Neural crest cell (in vitro differentiated cells): ENCODE measurements around the genes ZER1 and SPOUT1.

- PRO-cap = no peak
Observed at GRCh38 chr9:128190033-128190504, 1.3 kb downstream of the CIZ1 start.

GRCh38 chr9:128254897-128255653 is 20.7 kb downstream of the GOLGA2 start:
- PRO-cap = no peak

DNA sequence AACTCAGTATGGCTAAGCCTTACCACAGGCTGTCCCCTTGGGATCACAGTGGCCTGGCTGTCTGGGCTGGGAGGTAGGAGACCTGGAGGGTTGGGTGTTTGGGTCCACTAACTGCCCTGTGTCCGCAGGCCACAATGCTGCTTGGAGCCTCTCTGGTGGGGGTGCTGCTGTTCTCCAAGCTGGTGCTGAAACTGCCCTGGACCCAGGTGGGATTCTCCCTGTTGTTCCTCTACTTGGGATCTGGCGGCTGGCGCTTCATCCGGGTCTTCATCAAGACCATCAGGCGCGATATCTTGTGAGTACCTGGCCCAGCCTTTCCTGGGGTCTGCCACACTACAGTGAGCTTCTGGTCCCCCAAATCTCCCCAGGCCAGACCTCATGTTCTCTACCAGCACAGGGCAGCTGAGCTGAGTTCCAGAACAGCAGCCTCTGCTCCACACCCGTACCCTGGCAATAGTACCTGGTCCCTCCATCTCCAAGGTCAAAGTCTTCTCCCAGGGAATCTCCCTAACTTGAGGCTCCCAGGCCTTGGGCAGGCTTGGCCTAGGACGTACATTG is 2.8 kb downstream of the SLC27A4 start:
- PRO-cap = no peak

DNA sequence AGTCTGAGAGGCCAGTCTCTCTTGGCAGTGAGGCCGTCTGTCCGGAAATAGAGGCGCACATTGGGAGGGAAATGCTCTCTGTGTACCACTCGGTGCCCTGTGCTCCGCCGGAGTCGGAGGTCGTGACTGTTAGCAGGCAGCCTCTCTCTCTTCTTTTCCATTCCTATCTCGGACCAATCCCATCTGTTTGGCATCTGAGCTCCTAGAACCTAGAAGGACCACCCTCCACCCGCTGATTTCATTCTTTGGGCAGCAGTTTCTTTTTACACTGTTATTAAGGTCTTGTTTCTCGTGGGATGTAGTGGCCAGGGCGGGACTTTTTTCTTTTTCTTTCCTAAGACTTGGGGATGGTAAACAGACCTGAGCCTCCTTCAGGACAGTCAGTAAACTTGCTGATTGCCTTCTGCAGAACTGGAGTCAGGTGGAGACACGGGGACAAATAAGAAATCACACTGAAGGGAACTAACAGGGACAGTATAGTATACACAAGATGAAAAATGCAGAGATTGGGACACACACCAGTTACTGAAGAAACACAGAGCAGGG is 456 bp downstream of the URM1 start:
- PRO-cap = bidirectional peak, plus-strand start at position 88 of the sequence, minus-strand start at position 48 of the sequence

GRCh38 chr9:128472765-128473443 is 17.1 kb downstream of the ODF2 start:
- PRO-cap = no peak

DNA sequence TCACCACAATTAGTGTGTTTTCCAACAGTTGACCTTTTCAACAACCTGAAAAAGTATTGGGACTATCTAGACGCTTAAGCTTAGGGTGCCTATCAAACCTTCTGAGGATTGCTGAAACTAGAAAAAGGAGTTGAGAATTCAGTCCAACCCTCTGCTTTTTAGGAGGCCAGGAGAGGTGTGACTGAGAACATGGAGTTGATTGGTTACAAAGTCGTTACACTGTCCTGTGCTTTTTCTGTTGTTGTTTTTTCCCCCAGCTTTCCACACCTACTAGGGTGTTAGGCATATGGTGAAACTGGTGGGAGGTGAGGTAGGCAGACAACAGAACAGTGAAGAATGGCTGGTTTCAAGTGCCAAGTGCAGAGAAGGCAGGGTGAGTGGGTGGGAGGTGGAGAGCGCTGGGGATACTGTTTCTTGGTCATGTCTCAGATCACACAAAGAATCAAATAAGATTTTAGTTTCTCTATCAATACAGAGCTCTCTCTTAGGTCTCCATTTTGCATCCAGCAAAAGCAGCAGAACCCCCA is 2.2 kb upstream of the SPTAN1 start:
- PRO-cap = no peak

GRCh38 chr9:128566636-128567171 is 14.3 kb downstream of the SPTAN1 start:
- PRO-cap = no peak

GRCh38 chr9:128575085-128575726 is 22.8 kb downstream of the SPTAN1 start:
- PRO-cap = no peak

DNA sequence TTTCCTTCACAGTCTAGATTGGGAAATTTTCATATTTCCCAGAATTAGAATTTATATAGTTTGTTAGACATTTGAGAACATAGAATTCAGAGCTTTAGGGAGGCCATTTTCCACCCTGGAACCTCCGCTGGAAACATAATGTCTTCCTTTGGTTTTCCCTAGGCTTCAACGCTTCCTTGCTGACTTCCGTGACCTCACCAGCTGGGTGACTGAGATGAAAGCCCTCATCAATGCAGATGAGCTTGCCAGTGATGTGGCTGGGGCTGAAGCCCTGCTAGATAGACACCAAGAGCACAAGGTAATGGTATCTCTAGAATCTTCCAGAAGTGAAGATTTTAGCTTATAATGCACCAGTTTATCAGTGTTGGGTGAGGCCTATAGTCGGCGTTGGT is 25.6 kb downstream of the SPTAN1 start:
- PRO-cap = no peak

- PRO-cap = no peak
Observed at GRCh38 chr9:128633605-128633988, 23.1 kb downstream of the DYNC2I2 start.

DNA sequence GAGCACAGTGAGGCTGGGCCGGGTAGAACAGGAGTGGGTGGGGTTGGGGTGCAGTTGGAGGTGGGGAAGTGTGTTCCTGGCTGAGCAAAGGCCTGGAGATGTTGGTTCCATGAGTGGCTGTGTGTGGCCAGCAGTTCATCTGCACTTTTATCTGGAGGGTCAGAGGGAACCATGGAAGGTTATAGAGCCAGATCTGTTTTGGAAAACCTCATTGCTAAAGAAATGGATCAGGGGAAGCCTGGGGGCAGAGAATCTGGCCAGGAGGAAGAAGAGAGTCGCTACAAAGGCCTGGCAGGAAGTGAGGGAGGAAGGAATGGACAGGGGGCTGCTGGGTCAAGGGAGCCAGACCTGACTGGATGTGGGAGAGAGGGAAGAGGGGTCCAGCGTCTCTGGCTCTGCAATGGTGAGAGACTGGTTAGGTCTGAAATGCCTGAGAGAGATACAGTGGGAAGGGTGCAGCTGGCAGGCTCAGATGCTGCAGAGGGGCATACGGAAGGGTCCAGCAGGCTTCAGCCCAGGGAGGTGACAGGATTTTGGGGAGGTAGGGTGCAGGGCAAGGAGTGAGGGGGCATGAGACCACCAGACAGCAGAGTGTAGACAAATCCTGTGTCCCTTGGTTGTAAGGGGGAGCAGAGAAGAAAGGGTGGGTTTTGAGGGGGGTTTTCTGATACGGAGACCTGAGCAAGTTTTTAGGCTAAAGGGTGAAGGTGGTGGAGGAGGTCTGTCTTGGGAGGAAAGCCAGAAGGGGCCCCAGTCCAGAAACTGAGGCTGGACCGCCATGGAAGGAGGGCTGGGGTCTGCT is 1.1 kb downstream of the ZDHHC12 start:
- PRO-cap = no peak

GRCh38 chr9:128762100-128762527 is 9.6 kb downstream of the ZER1 start:
- PRO-cap = no peak

- PRO-cap = bidirectional peak, plus-strand start at chr9:128772014, minus-strand start at chr9:128771930
Observed at GRCh38 chr9:128771783-128772182, at the start of gene ZER1. ZER1 (minus strand) TSS chr9:128771927.

GRCh38 chr9:128821812-128822912 is 3.9 kb downstream of the ENDOG start:
- PRO-cap = no peak

- PRO-cap = bidirectional peak, plus-strand start at chr9:128829929, minus-strand start at chr9:128829787
Observed at GRCh38 chr9:128829673-128830479, at the start of gene SPOUT1. SPOUT1 (minus strand) TSS chr9:128829794.

DNA sequence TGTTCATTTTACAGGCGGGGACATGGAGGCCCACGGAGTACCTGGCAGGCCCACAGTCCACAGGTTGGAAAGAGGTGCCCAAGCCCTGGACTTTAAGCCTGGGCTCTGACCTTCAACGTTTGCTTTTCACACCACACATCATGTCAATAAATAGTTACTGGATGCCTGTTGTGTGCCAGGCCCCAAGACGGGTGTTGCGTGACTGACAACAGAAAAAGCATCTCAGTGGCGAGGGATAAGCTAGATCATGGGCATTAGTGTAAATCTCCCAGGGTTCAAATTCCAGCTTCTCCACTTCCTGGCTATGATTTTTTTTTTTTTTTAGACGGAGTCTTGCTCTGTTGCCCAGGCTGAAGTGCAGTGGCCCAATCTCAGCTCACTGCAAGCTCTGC is 1.6 kb downstream of the KYAT1 start:
- PRO-cap = no peak

DNA sequence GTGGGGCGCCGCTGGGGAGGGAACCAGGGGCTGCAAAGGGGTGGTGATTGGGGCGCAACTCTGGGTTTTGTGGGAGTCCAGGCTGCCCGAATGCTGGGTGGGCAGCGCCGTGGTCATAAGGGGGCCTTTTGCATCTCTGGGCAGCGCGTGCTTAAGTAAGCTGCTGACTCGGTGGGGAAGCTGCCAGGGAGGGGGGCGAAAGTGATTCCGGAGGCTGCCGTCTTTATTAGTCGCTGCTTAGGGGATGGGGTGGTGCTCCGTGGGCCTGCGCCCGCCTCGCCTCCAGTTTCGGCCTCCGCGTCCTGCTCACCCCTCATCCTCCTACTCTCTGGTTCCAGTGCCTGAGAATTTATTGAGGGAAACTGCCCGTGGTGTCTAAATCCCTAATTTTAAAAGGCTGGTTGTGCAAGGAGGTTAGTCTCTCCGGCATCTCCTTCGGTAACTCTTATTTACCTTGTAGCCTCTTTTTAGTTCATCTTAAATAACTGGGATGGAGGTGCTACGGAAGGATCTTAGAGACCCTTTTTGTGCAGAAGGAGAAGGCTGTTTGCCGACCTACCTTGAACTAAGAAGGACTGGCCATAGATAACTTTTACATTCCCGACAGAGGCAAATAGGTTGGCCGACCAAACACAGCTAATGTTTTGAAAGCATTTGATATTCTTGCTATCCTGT is 721 bp downstream of the PTPA start:
- PRO-cap = unidirectional peak, minus-strand start at position 330 of the sequence; unidirectional peak, minus-strand start at position 563 of the sequence

- PRO-cap = bidirectional peak, plus-strand start at chr9:129140158, minus-strand start at chr9:129139929
Observed at GRCh38 chr9:129139749-129140478, 28.7 kb downstream of the PTPA start.

- PRO-cap = no peak
Observed at GRCh38 chr9:129147332-129147760, 30.7 kb downstream of the IER5L start.

DNA sequence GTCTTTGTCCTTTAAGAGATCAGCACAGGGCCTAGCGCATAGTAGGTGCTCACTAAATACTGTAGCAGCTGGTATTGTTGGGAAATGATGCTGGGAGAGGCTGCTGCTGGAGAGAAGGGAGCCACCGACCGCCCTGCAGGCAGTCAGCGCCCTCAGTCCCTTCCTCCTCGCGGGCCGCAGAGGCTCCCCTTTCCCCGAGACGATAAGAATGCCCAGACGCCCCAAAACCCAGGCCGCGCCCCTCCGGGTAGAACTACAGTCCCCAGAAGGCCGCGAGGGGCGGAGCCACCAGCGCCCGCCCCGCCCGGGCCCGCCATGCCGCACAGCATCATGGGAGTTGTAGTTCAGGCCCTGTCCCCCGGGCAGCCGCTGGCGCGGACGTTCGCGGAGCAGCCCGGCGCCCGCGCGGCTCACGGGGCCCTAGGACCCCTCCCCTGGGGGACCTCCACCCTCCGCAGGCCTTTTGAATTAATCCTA is 24.6 kb upstream of the IER5L start:
- PRO-cap = no peak